Thoracic aorta (tissue), 1 donor: ENCODE measurements around the genes B3GNT5, HTR3C and ABCF3.

- RAMPAGE, long total RNA, result no peak
Measured at GRCh38 chr3:181695953-181696555, 15.7 kb upstream of the SOX2 start.

GRCh38 chr3:181715995-181716476 is 4.3 kb downstream of the SOX2 start:
- RAMPAGE, long total RNA, result no peak

DNA sequence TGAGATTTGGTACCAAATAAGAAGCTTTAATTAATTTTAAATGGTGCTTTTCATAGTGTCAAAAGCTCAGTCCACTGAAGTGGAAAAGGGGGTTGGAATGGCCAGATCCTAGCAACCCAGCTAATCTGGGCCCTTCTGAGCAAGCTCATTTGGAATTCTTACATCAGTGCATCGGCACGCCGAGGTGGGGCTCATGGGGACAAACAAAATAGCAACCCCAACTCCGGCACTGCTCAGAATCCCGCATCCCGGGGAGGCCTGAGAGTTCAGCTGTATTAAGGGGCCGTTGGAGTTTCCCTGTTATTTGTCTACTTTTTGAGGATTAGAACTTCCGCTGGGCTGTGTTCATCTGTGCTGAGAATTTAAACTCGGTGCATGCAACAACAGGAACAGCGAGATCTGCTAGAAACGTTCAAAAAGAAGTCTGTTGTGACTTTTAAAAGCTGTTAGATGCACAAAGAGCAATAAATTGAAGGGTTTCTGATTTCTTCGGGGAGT is 526.5 kb downstream of the SOX2 start:
- RAMPAGE, long total RNA, result no peak

GRCh38 chr3:182738704-182739561 is 54.4 kb upstream of the ATP11B start:
- RAMPAGE, long total RNA, result no peak

GRCh38 chr3:183210814-183211415 is 42.1 kb upstream of the B3GNT5 start:
- RAMPAGE, long total RNA, result no peak

DNA sequence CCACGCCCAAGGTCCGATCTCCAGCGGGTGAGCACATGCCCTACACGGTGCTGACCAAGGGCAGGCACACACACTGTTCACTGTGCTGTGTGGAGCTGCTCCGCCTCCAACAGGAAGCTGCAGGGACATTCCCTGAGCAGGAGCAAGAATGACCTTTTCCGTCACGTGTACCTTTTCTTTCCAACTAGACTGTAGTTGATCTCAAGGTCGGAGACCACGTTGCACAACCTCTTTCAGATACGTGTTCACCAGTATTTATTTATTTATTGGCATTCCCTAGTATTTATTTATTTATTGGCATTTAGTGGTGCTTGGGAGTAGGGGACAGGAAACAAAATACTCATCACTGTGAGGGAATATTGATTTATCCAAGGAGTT is 41.6 kb upstream of the B3GNT5 start:
- RAMPAGE, long total RNA, result no peak

DNA sequence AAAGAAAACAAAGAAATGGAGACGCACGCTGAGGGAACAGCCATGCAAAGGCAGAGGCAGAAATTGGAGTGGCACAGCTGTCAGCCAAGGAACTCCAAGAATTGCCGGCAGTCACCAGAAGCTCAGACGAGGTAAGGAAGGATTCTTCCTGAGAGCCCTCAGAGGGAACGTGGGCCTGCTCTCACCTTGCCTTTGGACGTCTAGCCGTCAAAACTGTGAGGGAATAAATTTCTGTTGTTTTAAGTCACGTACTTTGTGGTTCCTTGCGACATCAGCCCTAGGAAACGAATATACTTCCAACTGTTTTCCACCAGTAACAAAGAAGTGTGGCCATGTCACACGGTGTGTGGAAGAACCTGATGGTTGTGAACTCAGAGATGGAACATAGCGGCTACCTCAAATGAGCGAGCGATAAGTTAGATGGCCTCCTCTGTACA is 41.0 kb upstream of the B3GNT5 start:
- RAMPAGE, long total RNA, result no peak

- RAMPAGE, long total RNA, result start-site peak on the plus strand at chr3:183253233-183253289, 31 reads
Measured at GRCh38 chr3:183252927-183254056, at the start of gene B3GNT5. Gene B3GNT5 (plus strand): TSS chr3:183253253.

GRCh38 chr3:183276585-183276995 is 23.5 kb downstream of the B3GNT5 start:
- RAMPAGE, long total RNA, result no peak

- RAMPAGE, long total RNA, result no peak
Measured at GRCh38 chr3:183285691-183286638, 32.9 kb downstream of the B3GNT5 start.

GRCh38 chr3:183427178-183427750 is 1.2 kb downstream of the MCF2L2 start:
- RAMPAGE, long total RNA, result no peak

DNA sequence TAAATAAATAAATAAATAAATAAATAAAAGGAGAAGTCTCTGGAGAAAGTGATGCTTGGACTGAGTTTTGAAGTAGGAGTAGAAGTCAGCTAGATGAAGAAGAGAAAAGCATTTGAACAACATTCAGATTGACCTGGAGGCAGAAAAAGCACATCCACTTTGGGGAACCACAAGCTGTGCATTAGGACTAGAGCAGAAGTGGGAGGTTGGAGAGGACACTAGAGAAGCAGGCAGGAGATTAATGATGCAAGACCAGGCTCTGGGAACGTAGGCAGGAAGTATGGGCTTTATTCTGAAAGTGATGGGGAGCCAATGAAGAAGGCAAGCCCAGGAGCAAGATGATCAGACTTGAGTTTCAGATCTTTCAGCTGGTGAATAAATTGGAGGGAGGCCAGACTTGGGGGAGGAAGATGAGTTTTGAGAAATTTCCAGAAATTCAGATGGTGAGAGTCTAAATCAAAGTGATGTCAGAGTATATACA is 48.6 kb downstream of the KLHL6 start:
- RAMPAGE, long total RNA, result no peak

GRCh38 chr3:183513187-183513913 is 42.2 kb downstream of the KLHL6 start:
- RAMPAGE, long total RNA, result no peak

DNA sequence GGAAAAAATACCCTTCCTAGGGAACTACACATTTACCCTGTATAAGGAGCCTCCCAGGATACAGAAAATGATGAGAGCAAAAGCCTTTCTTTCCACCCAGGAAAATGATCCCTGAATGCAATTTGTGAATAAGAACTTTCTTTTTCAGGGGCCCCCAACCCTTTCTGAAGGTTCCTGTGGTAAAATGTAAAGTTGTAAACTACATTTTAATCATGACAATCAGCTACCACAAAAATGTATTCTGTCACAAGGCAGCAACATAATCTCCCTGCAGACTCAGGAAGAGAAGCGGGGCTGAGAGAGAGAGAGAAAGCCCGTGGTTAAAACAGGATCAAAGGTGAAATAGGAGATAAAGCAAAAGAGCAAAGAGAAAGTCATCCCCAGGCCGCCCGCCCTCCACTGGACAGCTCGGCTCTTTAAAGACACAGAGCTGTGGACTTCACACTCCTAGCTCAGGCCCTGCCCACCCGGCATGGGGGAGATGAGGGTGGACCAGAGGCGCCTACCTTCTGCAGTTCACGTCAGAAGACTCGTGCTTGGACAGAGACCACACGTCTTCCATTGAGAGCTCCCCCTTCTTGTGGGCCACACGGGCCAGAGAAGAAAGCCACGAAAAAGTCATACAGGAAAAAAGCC is 29.5 kb downstream of the ABCC5 start:
- RAMPAGE, long total RNA, result no peak

- RAMPAGE, long total RNA, result no peak
Measured at GRCh38 chr3:184052820-184053275, at the start of gene HTR3C. Gene HTR3C (plus strand): TSS chr3:184053047.

DNA sequence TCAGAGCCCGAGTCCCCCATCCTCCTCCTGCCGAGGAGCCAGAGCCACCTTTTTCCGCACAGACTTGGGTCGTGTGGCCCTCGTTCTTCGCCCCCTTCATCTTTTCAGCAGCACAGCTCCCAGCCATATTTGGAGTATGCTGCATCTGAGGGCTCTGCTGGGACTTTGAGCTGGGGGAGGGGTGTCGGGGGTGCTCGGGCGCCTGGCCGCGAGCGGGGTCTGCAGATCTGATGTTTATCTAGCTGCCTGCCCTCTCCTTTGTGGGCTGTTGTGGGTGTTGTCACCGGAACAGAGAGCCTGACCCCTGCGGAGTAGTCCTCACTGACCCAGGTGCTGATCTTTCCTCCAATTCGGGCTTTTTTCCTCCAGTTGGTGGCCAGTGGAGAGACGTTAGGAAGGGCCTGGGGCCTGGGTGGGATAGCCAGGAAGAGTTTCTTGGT is 961 bp downstream of the DVL3 start:
- RAMPAGE, long total RNA, result no peak

DNA sequence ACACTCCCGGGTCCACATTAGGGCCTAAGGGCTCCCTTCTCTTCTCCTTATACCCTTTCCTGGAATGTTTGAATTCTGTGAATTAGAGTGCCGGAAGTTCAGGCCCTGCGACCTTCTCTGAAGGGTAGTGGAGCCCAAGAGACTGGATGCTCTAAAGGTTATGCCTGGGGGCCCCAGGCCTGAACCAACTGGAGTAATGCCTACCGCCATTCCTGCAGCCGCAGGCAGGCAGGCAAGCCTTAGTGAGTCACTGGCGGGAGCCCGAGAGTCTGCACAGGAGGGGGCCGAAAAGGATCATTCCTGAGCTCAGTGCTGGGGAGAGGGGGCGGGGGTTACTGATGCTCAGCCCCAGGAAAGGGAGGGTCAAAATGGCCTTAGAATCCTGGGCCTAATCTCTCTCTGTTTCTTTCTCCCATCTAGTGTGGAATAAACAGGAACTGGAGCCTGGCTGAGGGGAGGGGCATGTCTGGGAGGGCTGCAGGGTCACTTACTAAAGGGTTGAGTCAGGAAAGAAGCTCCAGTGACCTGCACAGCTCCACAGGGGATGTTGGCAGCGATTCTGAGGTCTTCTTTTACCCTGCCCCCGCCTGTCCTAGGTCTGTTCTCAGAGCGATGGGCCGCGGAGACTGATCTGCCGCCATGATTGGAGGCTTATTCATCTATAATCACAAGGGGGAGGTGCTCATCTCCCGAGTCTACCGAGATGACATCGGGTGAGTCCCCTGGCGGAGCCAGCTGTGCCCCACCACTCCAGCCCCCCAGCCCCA is 1.9 kb downstream of the AP2M1 start:
- RAMPAGE, long total RNA, result no peak

DNA sequence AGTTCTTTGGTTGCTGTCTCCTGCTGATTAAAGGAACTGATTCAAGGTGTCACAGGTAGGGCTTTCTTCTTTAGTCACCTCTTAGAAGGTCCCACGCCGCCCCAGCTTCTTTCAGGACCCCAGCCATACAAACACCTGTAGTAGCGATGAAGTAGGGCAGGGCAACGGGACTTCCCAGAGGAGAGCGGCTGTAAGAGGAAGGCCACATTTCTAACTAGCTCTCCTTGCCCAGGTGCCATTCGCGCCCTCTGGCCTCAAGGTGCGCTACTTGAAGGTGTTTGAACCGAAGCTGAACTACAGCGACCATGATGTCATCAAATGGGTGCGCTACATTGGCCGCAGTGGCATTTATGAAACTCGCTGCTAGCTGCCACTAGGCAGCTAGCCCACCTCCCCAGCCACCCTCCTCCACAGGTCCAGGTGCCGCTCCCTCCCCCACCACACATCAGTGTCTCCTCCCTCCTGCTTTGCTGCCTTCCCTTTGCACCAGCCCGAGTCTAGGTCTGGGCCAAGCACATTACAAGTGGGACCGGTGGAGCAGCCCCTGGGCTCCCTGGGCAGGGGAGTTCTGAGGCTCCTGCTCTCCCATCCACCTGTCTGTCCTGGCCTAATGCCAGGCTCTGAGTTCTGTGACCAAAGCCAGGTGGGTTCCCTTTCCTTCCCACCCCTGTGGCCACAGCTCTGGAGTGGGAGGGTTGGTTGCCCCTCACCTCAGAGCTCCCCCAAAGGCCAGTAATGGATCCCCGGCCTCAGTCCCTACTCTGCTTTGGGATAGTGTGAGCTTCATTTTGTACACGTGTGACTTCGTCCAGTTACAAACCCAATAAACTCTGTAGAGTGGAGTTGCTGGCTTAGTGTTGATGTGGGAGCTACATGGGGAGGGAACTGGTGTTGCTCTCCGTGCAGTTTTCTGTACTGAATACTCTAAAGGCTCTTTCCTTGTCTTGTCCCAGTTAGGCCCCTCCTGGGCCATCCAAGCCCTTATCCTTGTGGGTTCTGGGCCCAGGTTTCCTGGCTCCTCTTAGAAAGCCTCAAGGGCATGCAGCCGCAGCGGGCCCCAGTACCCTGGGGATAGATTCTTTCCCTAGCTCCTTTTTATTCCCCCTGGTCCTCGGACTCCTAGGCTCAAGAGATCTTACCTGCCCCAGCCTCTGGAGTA is 2.4 kb upstream of the ABCF3 start:
- RAMPAGE, long total RNA, result no peak

- RAMPAGE, long total RNA, result start-site peak on the plus strand at chr3:184186166-184186203, 500 reads
Measured at GRCh38 chr3:184185076-184186261, at the start of gene ABCF3. Gene ABCF3 (plus strand): TSS chr3:184186199.

DNA sequence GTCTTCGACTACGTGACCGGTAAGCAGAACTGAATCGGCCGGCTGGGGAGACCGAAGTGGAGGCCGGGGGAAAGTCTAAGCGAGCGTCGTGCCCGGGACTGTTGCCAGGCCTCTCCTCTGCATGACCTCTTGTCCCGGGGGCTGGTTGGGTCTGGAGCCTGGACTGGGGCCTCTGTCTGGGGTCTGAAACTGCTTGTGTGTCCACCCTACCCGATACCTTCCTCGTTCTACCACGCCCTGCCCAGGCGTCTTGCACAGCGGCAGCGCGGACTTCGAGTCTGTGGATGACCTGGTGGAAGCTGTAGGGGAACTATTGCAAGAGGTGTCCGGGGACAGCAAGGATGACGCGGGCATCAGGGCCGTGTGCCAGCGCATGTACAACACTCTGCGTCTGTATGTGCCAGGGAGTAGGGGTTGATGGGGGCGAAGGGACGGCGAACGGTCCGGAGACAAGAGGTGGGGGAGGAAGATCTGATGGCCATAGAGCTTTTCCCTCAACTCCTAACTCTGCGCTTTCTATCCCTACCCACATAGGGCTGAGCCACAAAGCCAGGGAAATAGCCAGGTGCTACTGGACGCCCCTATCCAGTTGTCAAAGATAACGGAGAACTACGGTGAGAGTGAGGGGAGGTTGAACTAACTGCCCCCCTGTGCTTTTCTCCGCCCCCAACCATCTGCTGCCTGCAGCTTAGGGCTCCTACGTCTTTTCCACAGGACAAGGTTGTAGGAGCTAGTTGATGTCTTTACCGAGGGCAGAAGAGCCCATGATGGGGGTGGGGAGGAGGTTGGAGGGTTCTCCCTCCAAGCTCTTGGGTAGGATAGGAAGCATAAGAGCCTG is 482 bp downstream of the ABCF3 start:
- RAMPAGE, long total RNA, result no peak